Osteoblast (primary cell): Measurements from ENCODE around the gene CYP1B1.

- CAGE, long polyA plus RNA = no peak
- RRBS = no CpG with 5 or more reads among the region's 2 CpGs
Observed at GRCh38 chr2:37795890-37796395, 124.5 kb upstream of the CDC42EP3 start.

DNA sequence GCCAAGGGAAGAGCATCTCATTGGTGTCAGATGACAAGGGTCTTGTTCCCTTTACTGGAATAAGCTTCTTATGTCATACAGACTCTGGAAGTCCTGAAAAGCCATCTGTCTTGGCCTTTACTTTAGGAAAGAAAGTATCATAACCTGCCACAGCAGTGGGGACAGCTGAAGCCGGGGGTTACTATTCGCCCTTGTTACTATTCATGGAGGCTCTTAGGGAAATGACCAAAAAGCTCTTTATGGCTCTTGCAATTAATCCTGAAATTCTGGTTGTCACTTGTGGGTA, 96.8 kb upstream of the RMDN2 start:
- CAGE, long polyA plus RNA = no peak
- RRBS = no CpG with 5 or more reads among the region's 2 CpGs

- CAGE, long polyA plus RNA = no peak
- RRBS = no CpG with 5 or more reads among the region's 3 CpGs
Observed at GRCh38 chr2:37851553-37852024, 73.5 kb upstream of the RMDN2 start.

DNA sequence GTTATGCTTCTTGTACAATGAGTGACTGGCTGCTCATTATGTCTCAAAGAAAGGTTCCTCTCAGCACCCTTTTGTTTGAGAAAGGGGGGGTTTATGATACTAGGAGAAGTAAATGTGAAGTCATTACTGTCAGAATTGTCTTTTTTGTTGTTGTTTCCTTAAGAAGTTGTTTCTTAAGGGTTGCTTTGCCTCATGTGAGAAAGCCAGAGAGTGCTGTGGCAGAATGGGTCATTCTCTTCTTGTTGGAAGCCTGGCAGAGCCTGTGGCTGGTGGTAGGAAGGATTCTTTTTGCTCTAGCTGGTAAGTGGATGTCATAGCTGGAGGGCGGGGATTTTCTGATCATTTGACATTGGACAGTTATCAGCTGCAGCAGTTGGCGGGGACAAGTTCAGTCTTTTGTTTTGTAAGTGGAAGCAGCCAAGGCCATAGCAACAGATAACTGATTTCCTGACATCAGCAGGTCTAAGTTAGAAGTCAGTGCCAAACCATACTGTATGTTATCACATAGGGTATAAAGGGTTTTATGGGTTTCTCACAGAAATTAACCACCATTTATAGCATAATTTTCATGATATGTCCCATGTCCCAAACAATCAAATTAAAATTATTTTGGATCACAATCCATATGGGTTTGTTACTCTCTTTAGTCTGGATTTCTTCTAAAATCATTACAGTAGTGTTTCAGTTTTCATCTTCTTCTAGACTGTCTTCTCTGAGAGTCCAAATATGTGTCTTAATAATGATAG, 5.4 kb upstream of the RMDN2 start:
- CAGE, long polyA plus RNA = no peak
- RRBS = no CpG with 5 or more reads among the region's 2 CpGs

DNA sequence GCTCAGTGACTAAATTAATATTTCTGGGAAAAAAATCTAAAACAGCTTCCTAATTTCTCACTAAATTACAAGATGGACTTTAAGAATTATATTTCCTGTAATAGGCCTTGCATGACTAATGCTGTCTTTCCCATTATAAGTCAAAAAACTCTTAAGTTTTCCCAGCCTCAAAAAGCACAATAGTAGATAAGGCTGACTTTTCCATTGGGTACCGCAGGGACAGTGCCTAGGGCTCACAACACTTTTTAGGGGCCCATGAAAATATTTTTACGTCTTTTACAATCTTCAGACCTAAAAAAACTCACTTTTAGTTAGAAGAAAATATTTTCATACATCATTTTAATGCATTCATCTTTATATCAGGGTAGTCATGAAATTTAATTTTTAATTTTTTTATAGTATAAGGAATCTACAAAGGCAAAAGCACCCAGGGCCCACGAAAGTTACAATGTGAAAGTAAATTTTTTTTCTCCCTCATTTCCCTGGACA, 4.5 kb downstream of the CYP1B1 start:
- CAGE, long polyA plus RNA = no peak
- RRBS = no CpG with 5 or more reads among the region's 3 CpGs

- CAGE, long polyA plus RNA = no peak
- RRBS = 23% methylated on average over 6 of the region's 91 CpGs
Observed at GRCh38 chr2:38074558-38075322, 1.2 kb downstream of the CYP1B1 start.

DNA sequence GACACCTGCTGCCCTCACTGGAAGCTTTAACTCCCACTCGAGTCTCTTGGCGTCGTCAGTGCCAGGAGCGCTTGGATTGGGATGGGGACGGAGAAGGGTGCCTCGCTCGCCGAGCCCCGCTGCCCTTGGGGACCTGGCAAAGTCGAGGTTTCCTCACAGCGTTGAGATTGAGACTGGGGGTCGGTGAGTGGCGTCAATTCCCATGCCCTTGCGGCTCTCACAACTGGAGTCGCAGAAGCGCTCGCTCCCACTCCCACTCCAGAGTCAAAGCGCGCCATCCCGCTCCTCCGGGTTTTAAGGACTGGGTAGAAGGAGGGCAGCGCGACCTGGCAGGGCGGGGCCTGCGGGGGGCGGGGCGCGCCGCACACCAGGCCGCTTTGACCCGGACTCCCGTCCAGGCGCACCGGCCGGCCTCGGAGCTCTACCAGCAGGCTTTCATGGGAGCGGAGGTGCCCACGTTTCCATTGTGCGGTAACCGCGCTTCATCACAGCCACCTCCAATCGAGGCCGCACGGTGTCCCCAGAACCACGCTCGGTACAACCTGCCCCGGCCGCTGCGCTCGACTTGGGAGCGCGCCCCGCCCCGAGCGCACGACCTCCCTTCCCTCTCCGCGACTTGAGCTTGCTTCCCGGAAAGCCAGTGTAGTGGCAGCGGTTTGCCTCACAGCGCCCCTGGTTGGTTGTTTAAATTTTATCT, at the start of gene CYP1B1:
Gene CYP1B1 (minus strand): TSS at position 266 of the 697 bp plus-strand sequence.
- CAGE, long polyA plus RNA = start-site peak on the minus strand centred at position 120 of the sequence, 367 bp wide, 6,427 and 4,955 reads in 2 replicates
- RRBS = 2% methylated on average over 19 of the region's 61 CpGs

GRCh38 chr2:38085074-38085906, 9.3 kb upstream of the CYP1B1 start:
- CAGE, long polyA plus RNA = no peak
- RRBS = no CpG with 5 or more reads among the region's 19 CpGs

DNA sequence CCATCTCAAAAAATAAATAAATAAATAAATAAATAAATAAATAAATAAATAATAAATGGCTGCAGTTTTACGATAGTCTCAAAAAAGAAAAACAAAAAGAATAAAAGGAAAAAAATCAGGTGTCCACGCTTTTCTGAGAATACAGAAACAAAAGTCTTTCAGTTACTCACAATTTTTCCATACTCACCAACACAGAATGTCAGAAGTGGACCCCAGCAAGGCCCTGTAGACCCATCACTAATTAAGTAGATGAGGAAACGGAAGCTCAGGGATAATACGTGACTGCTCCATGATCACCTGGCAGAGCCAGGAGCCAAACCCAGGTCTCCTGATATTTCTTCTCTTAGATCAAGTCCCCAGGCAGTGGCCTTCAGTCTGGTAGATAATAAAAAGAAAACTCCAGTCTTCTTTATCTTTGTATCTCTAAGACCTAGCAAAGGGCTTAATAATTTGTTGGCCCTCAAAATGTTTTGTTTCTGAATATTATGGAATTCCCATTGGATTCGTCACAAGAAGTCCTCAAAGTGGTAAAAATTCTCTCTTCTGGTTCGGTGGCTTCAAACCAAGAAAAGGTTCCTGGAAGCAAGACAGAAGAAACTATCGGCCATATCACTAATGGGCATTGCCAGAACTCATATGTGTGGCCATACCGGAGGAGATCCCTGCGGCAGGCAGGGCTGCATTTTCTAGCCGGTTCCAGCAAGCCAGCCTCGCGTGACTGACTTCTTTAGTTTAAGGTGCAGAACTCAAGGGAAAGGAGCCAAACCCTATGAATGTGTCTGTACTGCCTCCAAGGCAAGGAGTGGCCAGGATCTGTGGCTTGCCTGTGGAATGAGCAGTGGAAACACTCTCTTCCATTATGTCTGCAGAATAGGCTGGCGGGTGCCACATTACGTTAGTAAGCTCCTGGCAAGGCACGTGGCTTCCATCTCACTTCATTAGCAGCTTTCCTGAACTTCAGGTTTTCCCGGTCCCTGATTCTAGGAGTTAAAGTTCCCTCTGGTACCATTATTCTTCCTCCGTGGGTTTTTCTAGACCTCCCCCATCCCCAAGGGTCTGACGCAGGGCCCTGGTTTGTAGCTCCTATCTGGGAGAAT, 137.9 kb downstream of the ATL2 start:
- CAGE, long polyA plus RNA = no peak
- RRBS = no CpG with 5 or more reads among the region's 18 CpGs

DNA sequence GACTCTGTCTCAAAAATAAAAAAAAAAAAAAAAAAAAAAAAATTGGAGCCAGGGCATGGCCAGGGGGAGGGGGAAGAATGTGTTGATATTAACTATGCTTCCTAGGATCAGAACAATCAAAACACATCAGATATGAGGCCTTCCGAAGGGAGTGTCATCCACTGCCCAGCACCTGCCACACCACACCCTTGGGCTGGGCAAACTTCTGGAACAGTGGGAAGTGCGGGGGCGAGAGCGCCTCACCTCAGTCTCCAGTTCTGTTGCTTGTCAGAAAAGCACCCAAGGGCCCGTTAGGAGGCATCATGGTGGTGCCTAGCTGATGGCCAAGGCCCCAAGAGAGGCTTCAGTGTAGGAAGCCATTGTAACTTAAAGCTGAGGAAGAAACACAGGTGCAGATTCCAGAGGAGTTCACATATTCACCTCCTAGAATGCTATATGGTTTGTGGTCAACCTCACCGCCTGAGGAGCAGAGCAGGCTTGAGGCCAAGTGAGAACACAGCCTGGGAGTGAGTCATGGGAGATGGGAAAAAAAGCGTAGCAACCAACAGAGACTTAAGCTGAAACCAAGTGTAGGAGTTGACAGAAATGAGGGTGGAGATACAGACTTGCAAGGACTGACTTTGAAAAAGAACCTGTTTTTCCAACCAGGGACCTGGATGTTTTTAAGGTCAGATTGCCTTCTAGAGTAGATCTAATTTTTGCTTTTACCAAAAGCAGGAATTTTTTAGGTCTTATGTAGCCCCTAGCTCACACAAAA, 85.1 kb upstream of the ATL2 start:
- CAGE, long polyA plus RNA = no peak
- RRBS = no CpG with 5 or more reads among the region's 7 CpGs

GRCh38 chr2:38620502-38620757, 17.7 kb upstream of the HNRNPLL start:
- CAGE, long polyA plus RNA = no peak
- RRBS = no CpG with 5 or more reads among the region's 2 CpGs

DNA sequence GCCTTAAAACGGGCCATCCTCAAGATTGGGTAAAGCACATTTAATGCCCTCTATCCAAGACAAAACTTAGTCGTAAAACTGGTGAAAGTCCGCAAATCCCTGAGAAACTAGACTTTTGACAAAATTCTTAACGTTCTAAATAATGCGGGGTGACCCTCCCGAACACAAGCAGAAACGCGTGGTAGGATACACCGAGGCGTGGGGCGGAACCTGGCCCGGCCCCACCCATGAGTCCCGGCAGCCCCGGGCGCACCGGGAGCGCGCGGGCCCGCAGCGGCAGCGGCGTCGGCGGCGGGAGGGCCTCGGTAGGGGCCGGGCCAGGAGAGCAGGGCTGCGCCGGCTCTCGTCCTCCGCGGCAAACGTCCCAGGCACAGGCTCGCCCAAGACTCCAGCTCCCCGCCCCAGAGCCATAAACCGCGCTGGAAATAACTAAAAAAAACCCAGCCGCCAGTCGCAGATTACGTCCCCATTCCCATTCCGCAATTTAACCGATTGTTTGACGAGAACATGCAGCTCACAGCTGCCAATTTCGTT, 831 bp downstream of the SRSF7 start:
- CAGE, long polyA plus RNA = no peak
- RRBS = 2% methylated on average over 13 of the region's 45 CpGs

DNA sequence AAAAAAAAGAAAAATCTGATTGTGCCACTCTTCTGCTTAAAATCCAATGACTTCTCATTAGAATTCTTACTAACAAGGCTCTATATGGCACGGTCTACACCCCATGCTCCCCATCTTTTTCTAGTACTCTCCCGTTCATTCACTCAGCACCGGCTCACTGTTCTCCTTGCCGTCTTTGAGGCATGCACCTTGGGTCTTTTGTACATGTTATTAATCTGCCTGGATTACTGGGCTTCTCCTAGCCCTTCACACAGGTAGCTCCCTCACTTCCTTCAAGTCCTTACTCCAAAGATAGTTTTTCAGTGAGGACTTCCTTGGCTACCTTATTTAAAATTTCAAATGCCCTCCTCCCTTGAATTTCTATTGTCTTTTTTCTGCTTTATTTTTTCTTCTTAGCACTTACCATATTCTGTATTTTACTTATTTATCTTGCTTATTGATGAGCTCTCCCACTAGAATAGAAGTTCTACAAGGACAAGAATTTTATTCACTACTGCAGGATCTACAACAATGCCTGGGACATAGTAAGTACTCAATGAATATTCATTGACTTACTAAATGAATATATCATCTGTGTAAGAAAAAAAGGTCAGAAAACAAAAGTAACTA, 26.1 kb downstream of the DHX57 start:
- CAGE, long polyA plus RNA = no peak
- RRBS = no CpG with 5 or more reads among the region's 4 CpGs

DNA sequence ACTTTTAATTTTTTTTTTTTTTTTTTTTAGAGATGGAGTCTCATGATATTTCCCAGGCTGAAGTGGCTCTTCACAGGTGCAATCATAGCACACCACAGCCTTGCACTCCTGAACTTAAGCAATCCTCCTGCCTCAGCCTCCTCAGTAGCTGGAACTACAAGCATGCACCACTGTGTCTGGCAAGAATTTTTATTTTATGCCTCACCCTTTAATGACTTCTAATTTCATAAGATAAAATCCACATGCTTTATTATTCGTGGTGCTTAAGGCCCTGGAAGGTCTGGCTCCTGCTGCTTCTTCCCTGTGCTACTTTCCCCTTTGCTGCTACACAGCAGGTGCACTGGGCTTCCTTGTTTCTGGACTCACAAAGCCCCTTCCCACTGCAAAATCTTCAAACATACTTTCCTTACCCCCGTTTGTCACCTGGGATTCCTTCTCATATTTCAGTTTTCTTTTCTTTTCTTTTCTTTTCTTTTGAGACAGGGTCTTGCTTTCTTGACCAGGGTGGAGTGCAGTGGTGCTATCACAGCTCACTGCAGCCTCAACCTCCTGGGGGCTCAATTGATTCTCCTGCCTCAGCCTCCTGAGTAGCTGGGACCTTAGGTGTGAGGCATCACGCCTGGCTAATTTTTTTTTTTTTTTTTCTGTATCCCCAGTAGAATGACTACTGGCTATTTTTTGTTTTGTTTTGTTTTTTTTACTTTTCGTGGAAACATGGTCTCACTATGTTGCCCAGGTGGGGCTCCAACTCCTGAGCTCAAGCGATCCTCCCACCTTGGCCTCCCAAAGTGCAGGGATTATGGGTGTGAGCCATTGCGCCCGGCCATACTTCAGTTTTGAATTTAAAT, 22.9 kb downstream of the DHX57 start:
- CAGE, long polyA plus RNA = no peak
- RRBS = no CpG with 5 or more reads among the region's 7 CpGs

DNA sequence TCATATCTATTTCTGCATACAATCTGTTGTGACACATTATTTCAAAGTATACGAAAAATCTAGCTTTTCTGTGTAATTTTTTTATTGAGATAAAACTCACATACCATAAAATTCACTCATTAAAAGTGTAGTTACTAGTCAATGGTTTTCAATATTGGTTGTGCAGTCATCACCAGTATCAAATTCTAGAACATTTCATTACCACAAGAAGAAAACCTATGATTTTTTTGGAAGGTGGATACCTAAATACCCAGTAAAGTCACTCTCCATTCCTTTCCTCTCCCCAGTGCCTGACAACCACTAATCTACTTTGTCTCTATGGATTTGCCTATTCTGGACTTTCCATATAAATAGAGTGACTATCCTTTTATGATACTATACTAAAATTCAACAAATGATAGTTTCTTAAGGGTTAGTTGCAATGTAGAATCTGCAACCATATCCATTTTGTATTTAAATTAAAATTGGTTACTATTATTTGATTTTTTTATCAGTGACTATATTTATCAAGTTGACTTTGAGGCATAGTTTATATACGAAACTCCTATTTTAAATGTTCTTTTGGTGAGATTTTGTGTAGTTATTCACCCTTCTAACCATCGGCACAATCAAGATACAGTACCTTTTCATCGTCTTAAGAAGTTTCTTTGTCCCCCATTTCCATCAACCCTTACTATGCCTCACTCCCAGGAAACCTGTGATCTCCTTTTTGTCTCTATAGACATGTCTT, 68.9 kb downstream of the SOS1 start:
- CAGE, long polyA plus RNA = no peak
- RRBS = no CpG with 5 or more reads among the region's 4 CpGs

DNA sequence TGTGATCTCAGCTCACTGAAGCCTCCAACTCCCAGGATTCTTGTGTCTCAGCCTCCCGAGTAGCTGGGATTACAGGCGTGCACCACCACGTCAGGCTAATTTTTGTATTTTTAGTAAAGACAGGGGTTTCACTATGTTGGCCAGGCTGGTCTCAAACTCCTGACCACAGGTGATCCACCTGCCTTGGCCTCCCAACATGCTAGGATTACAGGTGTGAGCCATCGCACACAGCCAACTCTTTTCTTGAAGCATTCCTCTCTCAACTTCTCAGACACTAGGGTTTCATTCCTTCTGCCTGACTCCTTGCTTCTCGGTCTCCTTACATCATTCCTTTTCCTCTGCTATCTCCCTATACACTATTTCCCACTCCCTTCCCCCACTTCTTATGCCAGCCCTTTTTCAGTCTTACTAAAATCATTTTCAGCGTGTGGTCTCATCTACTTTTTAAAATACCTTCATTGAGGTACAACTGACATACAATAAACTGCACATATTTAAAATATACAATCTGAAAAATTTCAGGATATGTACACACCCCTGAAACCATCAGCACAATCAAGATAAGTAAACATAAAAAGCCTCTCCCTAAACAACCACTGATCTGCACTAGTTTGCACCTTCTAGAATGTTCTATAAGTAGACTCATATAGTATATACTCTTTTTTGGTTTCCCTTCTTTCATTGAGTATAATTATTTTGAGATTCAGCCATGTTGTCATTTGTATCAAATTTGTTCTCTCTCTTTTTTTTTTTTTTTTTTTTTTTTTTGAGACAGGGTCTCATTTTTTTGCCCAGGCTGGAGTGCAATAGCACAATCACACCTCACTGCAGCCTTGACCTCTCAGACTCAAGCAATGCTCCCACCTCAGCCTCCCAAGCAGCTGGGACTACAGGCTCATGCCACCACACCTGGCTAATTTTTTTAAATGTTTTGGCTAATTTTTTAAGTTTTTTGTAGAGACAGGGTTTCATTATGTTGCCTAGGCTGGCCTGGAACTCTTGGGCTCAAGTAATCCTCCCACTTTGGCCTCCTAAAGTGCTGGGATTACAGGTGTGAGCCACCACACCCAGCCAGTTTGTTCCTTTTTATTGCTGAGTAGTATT, 5.8 kb downstream of the SOS1 start:
- CAGE, long polyA plus RNA = no peak
- RRBS = no CpG with 5 or more reads among the region's 6 CpGs

DNA sequence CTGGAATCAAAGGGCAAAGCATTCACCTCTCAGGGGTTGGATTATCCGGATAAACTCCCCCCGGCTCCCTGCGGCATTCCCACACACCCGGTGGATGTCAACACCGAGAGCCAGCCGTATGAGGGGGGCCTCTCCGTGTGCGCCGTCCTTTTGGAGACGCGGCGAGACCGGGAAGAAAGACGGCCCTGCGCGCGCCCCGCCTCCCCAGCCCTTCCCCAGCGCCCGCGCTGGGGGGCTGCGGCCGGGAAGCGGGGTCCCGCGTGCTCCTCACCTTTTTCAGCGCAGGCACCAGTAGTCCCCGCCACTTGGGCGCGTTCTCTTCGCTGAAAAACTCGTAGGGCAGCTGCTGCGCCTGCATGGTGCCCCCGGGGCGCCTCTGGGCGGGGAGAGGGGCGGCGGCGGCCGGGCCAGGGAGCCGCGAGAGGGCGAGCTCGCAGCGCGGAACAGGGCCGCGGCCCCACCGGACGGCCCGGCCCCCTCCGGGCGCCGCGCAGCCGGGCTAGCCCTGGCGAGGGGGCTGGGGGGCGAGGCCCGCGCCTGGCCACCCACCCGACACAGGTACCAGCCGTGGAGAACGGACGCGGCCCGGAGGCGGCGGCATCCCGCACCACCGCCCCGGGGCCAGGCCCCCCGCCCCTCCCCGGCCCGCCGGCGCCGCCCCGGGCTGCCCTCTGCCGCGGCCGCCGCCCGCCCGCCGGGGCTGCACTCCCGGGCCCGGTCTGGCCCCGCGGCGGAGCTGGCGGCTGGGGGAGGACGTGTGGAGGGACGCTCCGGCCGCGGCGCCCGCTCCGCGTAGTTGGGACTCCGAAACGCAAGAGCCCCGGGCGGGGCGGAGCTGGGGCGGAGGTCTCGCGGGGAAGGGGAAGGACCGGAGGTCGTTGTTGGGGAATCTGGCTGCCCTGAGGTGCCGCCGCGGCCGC, 526 bp downstream of the SOS1 start:
- CAGE, long polyA plus RNA = no peak
- RRBS = 2% methylated on average over 80 of the region's 114 CpGs

- CAGE, long polyA plus RNA = no peak
- RRBS = no CpG with 5 or more reads among the region's 15 CpGs
Observed at GRCh38 chr2:39244544-39244839, 123.6 kb upstream of the SOS1 start.

DNA sequence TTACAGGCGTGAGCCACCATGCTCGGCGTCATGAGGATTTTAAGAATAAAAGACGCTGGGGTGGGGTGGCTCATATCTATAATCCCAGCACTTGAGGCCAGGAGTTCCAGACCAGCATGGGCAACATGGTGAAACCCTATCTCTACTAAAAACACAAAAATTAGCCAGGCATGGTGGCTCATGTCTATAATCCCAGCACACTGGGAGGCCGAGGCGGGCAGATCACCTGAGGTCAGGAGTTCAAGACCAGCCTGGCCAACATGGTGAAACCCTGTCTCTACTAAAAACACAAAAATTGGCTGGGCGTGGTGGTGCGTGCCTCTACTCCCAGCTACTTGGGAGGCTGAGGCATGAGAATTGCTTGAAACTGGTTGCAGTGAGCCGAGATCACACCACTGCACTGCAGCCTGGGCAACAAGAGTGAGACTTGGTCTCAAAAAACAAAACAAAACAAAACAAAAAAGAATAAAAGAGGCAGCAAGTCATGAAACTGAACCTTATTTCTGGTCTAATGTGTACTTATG, 157.0 kb upstream of the SOS1 start:
- CAGE, long polyA plus RNA = no peak
- RRBS = no CpG with 5 or more reads among the region's 9 CpGs

GRCh38 chr2:39335472-39336024, 101.5 kb downstream of the MAP4K3 start:
- CAGE, long polyA plus RNA = no peak
- RRBS = no CpG with 5 or more reads among the region's 2 CpGs